Fibroblast of villous mesenchyme (primary cell): ENCODE results near the genes PARP11 and C12orf4.

GRCh38 chr12:3869871-3870383 is 3.3 kb downstream of the PARP11 start:
- CAGE, long polyA plus RNA: no peak

DNA sequence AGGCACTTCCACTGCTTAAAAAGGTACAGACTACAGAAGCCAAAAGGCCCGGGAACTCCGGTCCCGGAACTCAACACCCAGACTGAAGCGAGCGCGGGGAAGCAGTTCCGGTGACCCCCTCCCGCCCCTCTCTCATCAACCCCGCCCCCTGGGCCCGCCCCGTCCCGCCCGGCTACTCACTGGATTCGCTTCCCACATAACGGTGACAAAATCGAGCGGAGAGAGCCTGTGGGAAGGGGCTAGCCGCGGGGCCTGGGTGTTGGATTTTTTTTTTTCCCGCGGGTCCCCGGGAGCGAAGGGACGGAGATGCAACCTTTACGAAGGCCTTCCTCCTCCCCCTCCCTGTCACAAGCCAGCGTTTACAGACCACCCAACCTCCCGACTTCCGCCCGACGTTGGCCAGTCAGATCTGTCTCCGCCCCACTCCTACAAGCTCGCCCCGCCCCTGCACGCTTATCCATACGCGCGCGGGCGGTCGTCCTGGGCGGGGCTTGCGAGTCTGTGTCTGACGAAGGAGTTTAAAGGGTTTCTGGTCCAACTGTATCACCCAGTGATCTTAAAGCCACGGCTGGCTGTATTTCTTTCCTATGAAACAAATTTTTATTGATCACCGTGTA is at the start of gene PARP11:
Gene PARP11 (minus strand): TSS at position 368 of the 617 bp plus-strand sequence.
- CAGE, long polyA plus RNA: no peak

- CAGE, long polyA plus RNA: no peak
Observed at GRCh38 chr12:3928513-3929117, 55.4 kb upstream of the PARP11 start.

- CAGE, long polyA plus RNA: no peak
Observed at GRCh38 chr12:4278328-4279219, 5.0 kb downstream of the CCND2 start.

DNA sequence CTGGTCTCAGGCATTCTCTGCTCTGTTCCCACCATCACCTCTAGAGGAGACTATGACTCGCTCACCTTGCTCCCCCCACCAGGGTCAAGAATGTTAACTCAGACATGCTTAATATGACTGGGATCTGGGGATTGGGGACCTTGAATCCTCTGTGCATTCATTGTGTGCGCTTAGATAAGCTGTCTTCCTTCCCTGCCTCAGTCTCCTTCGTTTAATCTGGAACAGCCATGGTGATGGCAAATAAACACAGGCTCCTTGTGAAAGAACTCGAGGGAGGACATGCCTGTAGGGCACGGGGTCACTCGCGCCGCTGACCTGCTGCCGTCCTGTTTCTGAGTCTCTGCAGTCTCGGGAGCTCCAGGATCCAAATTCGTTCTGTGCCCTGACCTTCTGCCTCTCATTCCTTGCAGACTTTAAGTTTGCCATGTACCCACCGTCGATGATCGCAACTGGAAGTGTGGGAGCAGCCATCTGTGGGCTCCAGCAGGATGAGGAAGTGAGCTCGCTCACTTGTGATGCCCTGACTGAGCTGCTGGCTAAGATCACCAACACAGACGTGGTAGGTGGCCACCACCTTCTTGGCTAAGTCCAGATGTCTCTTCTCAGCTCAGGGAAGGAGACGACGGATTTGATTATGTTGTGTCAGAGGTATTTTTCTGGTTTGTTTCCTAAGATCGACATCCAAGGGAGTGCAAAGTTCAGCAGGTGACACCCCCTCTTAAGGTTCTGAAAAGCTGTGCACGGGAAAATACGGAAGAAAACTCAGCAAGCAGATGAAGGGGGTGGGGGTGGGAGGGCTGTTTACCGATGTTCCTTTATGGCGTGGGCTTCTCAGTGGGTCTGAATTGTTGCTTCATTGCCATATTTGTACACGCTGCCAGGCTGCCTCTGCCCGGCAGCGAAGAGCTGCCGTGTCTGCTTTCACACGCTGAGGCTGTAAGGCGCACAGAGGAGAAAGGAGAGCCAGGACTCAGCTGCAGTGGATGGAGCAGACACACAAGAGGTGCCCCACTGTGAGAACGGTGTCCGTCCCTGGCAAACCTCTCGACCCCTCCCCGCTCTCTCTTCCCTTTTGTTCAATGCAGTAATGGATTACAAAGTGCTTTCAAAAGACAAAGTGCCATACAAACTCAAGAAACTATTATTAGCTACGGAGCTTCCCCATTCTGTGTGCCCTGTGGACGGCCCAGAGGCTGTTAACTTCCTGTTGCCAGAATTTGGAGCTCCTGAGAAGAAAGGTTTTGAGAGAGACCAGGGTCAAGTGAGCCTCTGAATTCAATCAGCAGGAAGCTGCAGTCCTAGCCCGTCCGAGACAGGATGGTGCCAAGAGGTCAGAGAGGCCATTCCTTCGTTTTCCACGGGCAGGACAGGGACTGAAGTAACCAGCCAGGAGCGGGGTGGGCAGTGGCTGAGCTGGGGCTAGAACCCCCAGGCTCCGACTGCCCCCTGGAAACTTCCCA is 15.4 kb downstream of the CCND2 start:
- CAGE, long polyA plus RNA: no peak

DNA sequence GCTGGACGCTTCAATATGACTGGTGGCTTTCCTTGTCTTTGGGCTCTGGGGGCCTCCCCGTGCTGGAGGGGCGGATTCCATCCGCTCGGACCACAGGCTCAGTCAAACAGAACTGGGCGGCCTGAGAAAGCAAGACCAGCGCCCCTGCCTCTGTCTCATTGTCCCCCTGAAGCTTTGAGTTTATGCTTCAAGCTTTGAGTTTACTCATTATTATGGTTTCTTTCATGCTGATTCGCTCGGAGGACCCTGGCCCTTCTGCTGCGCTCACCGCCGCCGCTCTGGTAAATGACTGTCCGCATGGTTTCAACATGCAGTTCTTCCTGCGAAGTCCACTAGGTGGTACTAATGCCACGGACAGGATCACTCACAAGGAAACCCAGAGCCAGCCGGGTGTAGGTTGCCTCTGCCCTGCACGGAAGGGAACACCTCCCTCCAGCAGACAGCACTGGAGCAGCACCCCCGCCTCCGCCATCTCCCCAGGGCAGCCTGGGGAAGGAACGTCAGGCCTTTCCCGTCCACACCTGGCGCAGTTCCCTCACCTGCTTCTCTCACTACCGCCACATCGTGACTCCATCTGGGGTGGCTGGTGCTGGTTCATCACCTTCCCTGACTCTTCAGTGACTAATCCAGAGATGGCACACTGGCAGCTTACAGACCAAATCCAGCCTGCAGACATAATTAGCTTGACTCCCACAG is 13.2 kb upstream of the TIGAR start:
- CAGE, long polyA plus RNA: no peak

GRCh38 chr12:4417236-4418477 is 28.0 kb downstream of the FGF6 start:
- CAGE, long polyA plus RNA: no peak

DNA sequence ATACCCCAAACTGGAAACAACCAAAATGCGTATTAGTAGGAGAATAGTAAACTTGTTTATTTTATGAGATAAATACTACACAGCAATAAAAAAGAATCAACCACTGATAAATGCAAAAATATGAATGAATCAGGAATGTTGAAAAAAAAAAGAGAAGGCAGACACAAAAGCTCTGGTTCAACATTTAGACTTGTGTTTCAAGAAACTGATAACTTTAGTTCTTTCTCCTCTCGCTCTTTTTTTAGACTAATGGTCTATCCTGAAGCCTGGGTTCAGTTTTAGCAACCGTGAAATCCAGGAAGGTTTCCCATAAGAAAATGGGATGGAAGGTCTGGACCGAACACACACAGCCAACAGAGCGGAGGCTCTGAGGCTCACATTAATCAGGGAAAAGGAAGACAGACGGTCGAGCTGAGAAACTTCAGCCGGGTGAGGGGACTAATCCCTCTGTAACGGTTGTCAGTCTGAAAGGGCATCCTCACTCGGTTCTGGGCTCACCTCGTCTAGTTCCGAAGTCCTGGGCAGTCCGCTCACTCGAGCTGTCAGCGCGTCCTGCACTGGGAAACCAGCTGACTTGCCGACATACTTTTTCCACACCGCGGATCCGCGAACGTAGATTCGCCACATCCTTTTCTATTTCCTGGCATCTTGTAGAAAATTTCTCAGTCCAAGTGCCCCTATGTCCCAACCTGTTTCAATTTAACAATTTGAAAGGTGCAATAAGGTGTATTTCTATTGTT is at the start of gene C12orf4:
Gene C12orf4 (minus strand): TSS at position 559 of the 740 bp plus-strand sequence.
- CAGE, long polyA plus RNA: no peak

DNA sequence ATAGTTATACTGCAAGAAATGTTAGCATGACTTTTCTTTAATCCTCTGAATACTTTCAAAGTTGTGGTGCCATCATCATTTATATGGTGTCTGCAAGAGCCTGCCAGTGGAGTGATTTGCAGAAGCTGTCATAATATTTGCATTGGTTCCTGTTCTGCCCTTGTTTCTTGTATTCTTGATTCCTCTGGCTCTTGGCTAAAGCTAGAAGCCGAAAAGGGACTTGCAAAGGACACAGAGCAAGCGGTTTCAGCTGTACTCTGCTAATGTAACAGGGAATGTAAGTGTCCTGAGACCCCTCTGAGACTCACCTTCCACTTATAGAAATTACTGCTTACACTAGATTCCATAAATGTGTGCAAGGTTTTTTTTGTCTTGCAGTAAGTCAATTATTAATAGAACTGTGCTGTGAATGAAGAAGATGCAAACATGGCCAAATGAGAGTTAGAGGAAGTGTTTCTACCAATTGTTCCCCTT is 5.1 kb downstream of the DYRK4 start:
- CAGE, long polyA plus RNA: no peak

DNA sequence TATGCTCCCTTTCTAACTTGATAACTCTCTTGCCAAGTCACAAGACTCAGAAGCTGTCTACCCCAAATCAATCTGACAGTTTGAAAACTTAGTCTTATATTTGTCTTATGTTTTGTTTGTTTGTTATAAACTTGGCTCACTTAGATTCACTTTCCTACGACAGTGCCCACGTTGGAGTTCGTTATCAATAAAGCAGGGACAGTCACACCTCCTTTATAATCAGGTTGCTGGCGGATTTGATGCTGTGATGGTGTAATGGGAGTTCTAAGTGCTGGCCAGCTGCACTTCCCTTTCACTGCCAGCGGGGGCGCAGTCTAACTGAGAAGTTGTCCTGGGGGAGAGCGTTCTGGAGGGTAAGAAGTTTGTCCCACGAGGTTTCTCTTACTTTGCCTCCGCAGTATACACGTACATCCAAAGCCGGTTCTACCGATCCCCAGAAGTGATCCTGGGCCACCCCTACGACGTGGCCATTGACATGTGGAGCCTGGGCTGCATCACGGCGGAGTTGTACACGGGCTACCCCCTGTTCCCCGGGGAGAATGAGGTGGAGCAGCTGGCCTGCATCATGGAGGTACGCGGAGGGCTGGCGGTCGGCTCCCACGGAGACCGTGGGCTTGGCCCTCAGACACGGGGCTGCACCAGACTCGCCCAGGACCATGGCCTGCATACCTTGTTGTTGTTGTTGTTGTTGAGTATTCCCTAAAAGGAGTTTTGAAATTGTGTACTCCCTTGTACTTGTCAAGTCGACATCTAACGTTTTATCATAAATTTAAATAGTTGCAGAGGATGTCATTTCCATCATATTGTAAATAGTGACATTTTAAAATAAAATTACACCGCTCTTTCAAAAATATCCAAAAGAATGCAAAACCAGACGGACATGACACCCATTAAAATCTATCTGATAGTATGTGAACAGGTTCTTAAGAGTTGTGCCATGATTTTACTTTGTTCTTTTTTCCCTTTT is 42.8 kb downstream of the DYRK4 start:
- CAGE, long polyA plus RNA: start-site peak on the plus strand centred at position 437 of the sequence, 73 bp wide, 798 and 1,202 reads in 2 replicates

- CAGE, long polyA plus RNA: no peak
Observed at GRCh38 chr12:4719676-4720358, 383 bp upstream of the GALNT8 start.

DNA sequence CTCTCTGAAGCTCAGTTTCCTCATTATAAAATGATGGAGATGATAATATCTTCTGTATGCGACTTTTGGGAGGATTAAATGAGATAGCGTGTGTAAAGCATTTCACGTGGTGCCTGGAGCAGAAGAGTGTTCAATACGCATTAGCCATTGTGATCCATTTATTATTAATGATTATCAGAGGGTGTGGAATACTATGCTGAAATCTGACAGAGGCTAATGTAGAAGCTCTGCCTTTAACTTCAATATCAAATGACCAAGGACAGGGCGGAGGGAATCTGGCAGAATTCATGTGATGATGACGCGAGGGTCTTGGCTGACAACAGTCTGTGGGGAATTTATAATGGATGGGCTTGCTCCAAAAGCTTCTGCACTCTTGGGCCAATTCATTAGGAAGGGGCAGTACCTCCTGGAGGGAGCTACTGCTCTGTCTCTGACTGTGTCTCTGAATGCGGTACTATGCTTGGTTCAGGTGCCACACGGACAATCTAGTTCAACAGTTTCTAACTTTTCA is 42.8 kb upstream of the KCNA6 start:
- CAGE, long polyA plus RNA: no peak

DNA sequence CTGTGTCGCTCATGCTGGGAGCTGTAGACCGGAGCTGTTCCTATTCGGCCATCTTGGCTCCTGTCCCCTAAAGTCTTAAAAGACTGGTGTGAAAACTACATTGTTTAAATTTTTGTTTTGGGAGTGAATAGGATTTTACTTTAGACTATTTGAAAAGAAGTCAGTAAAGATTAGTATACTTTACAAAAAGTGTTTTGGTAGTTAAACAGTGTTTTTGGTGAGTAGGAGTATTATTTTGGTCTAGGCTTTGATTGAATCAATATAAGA is 141.1 kb upstream of the NTF3 start:
- CAGE, long polyA plus RNA: no peak

DNA sequence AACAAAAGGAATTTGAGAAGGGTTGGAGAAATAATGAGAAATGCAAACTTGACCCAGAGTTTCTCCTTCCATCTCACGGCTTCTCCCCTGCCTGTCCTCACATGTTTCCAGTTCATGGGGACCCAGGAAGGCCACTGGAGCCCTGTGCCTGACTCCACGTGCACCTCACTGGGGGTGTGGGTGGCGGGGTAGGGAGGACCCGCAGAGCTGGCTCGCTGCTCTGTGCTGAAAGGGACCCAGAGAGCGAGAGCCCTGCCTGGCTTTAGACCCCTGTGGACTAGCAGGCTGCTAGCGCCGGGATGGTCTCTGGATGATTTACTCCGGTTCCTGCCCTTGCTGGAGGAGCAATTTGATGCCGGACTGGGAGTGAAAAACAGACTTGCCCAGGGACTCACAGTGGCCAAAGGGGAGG is 49.0 kb downstream of the NTF3 start:
- CAGE, long polyA plus RNA: no peak

DNA sequence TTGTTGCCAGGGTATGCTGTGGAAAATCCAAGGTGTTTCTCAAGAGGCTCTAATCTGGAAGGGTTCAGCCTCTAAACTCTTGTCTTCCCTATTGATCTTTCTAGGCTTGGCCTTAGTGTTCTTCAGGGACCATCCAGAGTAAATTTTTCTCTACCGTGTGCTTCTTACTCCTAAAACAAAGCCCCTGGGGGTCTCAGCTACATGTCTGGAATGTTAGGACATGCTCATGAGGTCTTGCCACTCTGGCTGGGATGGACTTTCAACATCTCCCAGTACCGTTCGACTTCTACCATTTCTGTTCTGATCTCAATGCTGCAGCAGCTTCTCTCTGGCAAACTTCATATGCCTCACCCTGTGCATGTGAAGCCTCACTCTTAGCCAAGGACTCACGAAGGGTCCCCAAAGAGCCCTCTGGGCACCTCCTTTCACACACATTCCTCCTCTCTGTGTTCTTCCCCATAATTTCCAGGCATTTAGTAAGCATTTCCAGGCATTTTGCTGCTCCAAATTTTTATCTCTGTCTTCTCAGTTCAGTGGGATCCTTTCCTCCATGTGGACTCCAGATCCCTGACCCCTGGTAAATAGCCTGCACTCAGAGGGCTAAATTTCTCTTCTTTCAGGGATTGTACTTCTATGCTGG is 7.2 kb downstream of the ANO2 start:
- CAGE, long polyA plus RNA: no peak

- CAGE, long polyA plus RNA: no peak
Observed at GRCh38 chr12:5953376-5953695, 8.3 kb upstream of the ANO2 start.

GRCh38 chr12:6056254-6056906 is 68.1 kb downstream of the VWF start:
- CAGE, long polyA plus RNA: no peak

GRCh38 chr12:6072007-6073019 is 52.2 kb downstream of the VWF start:
- CAGE, long polyA plus RNA: no peak

GRCh38 chr12:6159445-6159816 is 35.0 kb upstream of the VWF start:
- CAGE, long polyA plus RNA: no peak

DNA sequence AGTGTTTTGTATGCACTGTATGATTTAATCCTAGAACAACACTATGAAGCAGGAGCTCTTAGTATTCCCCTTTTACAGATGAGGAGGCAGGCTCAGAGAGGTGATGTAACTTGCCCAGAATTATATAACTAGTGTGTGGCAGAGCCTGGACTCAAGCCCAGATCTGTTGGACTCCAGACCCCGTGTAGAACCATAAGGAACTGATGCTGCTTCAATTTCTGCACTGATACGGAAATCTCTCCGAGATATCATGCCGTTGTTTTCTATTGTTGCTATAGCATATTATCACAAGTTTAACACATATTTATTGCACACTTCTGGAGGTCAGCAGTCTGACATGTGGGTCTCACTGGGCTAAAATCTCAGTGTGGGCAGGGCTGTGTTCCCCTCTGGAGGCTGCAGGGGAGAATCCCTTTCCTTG is 16.3 kb upstream of the CD9 start:
- CAGE, long polyA plus RNA: no peak